NB4 (cell line): ENCODE measurements around a stretch of chr6.

DNA sequence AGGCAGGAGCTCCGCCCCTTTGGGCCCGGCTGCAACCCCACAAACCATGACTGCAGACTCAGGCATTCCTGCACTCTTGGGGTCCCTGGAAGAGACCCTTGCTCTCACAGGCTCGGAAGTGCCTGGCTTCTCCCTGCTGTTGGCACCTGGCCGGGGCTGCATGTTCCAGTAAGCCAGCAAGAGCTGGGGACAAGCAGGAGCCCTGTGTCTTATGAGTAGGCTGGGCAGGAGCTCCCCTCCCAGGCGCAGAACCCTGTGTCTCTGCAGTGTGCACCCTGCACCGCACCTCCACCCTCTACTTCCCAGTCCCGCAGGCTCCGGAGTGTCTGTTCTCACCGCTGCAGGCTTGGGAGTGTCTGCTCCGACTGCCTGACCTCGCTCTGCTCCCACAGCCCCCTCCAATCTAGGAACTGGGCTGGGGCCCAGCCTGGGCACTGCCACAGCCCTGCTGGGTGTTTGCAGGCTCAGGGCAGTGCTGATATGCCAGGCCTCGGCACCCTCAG lies 871.8 kb upstream of the GJE1 start:
- RRBS: 47% methylated on average over 2 of the region's 12 CpGs

- RRBS: no CpG with 5 or more reads among the region's 4 CpGs
Measured at GRCh38 chr6:141482857-141483083, 650.0 kb upstream of the GJE1 start.

GRCh38 chr6:141488563-141489049 lies 644.1 kb upstream of the GJE1 start:
- RRBS: no CpG with 5 or more reads among the region's 1 CpG

DNA sequence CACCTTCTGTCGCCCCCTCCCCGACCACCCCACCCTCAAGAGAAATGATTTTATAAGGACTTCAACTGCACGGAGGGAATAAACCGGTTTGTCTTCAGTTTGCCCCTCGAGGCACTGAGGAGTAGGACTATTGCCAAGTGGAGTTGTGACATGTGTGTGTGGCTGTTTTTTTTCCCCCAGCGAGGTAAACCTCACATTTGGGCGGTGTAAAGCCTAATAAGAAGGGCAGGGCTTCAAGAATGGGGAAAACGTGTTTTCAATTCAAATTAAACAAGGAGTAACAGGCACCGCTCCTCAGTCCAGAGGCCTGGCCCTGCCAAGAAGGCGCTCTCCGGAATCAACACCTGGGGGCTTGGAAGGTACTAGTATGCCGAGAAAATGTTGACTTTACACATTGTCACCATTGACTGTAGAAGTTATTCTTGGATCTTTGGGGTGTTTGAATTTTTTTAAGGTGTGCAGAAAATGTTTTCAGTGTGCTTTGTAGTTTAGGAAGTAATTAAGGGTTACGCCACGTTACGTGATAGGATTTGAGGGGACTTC lies 645 bp downstream of the ADGRG6 start:
- RRBS: no CpG with 5 or more reads among the region's 15 CpGs

GRCh38 chr6:142378058-142378974 lies 76.5 kb downstream of the ADGRG6 start:
- RRBS: no CpG with 5 or more reads among the region's 2 CpGs

- RRBS: no CpG with 5 or more reads among the region's 10 CpGs
Measured at GRCh38 chr6:142772724-142773182, 172.2 kb downstream of the HIVEP2 start.

DNA sequence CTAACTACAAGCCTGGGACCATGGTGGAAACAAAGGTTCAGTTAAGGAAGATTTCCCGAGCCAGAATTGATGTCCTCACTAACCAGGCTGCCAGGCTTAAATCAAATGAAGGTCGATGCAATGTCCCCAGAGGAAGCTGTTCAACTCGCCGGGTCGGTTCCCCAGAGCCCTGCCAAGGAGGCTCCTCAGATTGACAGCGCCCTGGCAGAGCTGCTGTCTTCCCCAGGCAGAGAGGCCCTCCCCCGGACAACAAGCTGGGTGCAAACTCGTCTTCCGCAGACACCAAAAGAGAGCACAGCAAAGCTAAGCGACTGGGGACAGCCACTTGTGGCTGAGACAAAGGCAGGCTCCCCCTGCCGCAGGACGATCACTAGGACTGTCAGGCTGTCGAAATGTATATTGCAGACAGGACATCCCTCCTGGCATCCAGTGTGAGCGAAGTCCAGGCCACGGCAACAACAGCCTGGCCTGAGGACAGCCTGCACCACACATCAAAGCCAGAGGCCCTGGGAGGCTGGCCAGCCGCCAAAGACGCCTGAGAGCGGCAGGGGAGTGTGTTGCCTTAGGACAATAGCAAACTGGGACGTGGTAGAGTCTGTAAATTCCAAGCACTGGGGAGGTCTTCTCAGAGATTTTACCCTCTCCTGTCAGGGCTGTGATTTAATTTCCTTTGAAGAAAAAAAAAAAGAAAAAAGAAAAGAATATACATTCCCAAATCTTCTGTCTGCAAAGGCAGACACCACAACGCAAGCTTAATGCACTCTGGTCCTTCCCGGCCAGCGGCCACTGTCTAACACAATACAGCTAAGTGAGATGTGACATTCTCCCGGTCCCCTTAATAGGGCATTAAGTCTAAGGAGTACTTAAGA lies 99.1 kb downstream of the HIVEP2 start:
- RRBS: 34% methylated on average over 4 of the region's 23 CpGs

DNA sequence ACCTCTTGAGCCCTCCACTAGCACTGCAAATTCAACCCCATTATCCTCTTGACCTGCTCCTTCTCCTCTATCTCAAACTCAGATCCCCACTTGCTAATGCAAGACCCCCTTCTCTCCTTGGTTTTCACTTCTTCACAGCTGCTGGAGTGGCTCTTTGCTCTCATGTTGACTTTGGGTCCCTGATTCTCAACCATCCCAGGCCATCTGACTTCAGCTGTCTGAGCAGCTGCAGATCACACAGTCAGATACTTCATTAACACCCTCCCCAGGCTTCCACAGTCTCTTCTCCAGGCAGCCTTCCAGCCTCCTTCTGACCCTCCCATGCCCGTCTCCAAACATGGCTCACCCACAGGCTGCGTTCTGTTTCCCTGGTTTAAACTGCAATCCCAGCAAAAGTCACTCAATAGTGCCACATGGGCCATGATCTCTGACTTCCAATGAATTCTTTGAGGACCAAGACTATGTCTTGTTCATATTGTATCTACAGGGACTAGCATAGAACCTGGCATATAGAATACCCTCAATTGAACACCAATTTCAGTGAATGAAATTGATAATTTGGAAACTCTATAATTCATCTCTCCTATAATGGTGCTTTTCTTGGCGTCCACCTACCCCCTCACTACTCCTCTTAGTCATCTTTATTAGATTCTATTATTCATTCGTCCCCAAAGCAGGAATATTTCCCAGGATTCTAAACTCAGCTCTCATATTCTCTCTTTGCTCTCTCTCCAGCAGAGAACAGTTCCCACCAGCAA lies 65.3 kb downstream of the HIVEP2 start:
- RRBS: no CpG with 5 or more reads among the region's 4 CpGs

DNA sequence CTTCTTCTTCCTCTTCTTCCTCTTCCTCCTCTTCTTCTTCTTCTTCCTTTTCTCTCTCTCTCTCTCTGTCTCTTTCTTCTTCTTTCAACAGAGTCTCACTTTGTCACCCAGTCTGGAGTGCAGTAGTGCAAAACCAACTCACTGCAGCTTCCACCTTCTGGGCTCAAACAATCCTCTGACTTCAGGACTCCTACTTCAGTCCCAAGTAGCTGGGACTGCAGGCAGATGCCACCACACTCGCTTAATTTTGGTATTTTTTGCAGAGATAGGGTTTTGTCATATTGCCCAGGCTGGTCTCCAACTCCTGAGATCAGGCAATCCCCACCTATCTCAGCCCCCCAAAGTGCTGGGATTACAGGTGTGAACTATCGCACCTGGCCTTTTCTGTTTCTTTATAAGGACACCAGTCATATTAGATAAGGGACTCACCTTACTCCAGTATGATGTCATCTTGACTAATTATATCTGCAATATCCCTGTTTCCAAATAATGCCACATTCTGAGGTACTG lies 6.6 kb upstream of the AIG1 start:
- RRBS: no CpG with 5 or more reads among the region's 2 CpGs

GRCh38 chr6:143181525-143181936 lies 120.8 kb downstream of the AIG1 start:
- RRBS: no CpG with 5 or more reads among the region's 1 CpG

DNA sequence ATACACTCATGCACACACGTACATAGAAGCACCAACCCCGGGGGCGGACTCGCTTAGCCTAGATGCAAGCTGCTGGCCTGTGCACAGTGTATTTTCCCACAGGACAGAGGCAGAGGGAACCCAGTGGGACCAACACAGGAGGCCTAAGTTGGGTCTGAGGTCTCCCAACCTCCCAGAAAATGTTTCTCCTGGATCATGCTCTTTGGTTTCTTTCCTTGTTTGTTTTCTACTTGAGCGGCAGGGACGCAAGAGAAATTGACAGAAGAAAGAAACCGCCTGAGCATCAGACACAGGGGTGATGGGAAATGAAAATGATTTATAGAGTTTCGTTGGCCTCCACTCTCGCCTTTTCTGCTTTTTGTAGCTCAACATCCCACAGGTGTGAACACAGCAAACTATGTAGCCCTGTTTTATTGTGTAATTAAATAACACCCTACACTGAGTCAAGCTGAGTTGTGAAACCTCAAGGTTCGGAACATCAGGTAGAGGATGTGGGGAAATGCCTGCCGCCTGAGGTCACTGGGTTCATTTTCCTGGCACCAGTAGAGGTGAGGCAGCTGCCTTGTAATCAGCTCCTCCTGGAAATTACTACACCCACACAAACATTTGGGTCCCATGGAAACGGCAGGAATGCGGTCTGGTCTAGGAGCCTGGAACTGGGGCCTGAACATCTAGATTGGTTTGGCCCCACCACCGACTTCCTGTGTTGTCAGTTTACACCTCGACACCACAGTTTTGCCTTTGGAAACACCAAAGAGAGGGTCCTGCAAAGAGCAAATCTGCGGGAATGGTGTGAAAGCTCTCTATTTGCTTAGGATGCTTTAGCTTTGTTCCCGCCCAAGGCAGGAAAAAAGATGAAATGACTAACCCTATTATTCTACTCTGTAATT lies 53.2 kb downstream of the ADAT2 start:
- RRBS: no CpG with 5 or more reads among the region's 17 CpGs

GRCh38 chr6:143856956-143858115 lies 6.9 kb upstream of the ZC2HC1B start:
- RRBS: no CpG with 5 or more reads among the region's 13 CpGs

DNA sequence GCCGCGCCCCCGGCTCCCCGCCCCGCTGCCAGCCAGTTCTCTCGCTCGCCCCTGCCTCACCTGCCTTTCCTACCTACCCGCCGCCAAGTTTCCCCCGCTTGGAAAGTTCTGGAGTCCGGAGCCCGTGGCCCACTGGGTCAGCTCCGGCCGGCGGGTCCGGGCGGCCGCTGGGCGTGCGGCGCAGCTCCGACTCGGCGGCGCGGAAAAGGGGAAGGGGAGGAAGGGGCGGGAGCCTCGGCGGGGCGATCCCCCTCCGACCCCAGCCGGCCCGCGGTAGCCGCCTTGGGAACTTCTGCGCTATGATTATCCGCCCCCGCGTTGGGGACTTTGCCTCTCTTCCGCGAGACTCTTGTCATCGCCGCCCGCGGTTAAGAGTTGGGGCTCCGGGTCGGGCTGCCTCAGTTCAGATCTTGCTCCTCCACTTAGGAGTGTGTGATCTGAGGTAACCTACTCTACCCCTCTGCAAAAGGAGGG lies 30.9 kb downstream of the SF3B5 start:
- RRBS: 1% methylated on average over 18 of the region's 47 CpGs

DNA sequence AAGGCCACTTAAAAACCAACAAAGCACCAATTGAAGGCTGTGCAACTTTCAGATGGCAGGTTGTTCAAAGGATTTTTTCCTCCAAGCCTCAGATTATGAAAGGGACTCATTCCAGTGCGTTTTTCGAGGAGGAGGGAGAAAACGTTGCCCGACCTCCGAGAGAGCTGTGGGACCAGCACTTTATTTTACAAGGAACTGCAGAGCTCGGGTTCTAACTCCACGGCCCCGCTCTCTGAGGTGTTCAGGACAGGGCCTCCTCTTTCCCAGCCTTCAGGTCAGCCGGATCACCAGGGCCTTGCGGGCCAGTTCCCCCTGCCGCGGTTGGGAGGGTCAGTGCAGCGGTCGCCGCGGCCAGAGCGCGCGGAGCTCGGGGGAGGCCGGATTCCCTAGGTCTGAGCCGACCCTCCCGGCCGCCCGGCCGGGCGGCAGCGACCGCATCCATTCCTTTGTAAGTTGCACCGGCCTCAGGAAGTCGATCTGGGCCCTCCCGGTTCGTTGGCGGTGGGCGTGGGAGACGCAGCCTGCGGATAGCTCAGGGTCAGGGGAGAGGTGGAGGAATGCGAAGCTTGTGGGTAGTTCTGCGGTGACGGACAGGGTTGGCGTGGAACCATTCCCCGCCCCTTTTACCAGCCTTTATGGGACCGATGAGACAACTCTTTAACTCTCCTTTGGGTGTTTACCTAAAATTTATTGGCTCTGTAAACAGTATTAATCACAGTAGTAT lies 1.6 kb downstream of the UTRN start:
- RRBS: under 1% methylated on average over 12 of the region's 43 CpGs

DNA sequence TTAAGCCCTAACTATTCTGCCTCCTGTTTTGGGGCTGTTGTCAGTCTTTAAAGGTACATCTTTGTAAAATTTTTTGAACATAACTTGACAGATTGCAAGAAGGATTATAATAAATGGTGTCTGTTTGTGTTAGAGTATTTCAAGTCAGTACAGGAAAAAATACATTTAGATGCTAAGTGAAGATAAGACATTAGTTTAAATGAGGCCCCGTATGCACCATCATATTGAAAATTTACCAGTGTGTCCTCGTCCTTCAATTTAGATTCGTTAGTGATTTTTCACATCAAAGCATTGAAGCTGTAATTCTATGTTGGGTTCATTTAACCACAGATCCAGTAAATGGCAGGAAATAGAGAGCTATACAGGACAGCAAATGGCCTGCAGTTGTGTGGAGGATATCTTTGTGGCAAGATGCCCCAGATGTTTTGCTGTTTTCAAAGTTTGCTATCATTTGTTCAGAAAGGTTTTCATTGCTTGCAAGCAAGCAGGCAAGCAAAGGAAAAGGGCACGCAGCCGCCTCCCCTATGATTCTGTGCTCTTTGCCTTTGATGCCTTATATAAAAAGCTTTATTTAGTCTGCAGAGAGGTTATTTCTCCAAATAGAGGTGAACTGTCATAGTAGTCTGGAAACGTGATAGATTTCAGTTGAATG lies 66.1 kb downstream of the UTRN start:
- RRBS: no CpG with 5 or more reads among the region's 6 CpGs

DNA sequence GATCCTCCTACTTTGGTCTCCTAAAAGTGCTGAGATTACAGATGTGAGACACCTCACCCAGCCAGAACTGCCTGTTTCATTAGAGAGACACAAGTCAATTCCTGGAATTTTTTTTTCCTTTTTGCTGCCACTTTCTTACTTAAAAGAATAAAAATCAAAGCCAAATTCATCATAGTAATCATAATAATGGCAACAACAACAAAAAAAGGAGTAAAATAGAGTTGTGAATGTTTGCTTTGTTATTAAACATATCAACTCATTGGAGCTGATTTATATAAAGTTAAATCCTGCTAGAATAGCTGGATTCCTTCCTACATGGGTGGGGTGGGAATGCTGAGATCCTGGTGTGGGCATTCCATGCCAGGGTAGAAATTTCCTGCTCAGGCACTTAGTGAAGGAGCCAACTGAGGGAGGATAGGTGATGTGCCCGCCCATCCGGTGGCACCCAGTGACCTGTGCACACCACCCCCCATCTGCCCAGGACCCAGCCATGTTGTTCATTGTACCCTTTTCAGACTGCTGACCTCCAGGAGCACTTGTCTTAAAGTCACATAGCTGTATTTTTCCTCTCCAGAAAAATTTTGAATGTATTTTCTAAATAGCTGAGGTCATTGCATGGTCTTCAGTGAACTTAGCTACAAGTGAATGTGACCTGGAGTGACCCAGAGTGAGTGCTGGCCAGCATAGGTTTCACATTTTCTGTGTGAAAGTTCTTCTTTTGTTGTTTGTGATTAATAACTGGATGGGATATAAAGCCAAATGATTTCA lies 76.9 kb downstream of the UTRN start:
- RRBS: no CpG with 5 or more reads among the region's 2 CpGs

GRCh38 chr6:144481958-144482522 lies 196.9 kb downstream of the UTRN start:
- RRBS: no CpG with 5 or more reads among the region's 4 CpGs

DNA sequence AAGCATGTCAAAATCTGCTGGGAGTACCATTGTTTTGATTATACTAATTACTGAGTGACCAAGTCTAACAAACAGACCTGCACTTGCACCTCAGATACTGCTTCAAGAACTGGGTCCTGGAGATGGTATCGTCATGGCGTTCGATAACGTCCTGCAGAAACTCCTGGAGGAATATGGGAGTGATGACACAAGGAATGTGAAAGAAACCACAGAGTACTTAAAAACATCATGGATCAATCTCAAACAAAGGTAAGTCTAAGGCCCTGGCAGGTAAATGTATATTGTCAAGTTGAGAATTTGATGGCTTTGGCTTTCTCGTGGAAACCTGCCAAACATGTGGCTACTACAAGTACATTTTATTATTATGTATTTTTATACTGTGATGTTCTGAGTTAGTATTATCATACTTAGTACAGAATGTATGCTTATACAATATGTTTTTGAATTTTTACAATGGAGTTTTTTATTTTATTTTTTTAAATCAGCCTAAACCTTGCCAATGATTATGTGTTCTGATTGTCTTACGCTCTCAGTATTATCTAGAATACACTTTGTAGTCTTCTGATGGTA lies 272.0 kb downstream of the UTRN start:
- RRBS: no CpG with 5 or more reads among the region's 6 CpGs

- RRBS: no CpG with 5 or more reads among the region's 1 CpG
Measured at GRCh38 chr6:144565630-144565953, 280.5 kb downstream of the UTRN start.